ENCODE data around the gene COQ7.

DNA sequence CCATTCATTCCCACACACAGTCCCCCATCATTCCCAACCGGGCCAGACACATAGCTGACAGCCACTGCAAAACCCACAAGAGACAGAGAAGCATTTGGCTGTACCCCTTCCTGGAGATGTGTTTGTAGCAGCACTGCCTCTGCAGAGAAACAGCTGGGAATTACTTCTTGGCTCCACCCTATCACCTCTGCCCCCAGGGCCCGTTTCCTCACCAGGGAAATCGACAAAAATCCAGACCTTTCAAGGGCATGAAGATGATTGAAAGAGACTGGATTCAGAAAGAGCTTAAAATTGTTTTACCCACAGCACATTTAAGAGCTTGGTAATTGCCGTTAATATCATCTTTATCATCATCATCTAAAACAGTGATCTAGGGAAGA lies 46.3 kb downstream of the MYH11 start:
- PRO-cap, result no peak

DNA sequence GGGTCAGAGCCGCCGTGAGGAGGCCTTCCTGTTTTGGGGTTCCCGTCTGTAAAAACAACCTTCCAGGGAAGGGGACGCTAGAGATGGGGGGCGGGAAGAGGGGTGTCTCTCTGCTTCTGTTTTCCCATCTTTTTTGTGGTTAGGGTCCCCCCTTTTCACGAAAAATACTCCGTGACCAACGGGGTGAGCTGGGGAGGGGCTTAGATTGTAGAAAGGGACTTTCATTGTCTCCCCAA lies 558 bp downstream of the ABCC1 start:
- PRO-cap, result no peak

- PRO-cap, result no peak
These were observed 136.5 kb downstream of the ABCC6 start for GRCh38 chr16:16086670-16087391.

- PRO-cap, result no peak
These were observed 73.2 kb downstream of the ABCC6 start for GRCh38 chr16:16149714-16150781.

GRCh38 chr16:16154937-16156100 lies 68.0 kb downstream of the ABCC6 start:
- PRO-cap, result no peak

DNA sequence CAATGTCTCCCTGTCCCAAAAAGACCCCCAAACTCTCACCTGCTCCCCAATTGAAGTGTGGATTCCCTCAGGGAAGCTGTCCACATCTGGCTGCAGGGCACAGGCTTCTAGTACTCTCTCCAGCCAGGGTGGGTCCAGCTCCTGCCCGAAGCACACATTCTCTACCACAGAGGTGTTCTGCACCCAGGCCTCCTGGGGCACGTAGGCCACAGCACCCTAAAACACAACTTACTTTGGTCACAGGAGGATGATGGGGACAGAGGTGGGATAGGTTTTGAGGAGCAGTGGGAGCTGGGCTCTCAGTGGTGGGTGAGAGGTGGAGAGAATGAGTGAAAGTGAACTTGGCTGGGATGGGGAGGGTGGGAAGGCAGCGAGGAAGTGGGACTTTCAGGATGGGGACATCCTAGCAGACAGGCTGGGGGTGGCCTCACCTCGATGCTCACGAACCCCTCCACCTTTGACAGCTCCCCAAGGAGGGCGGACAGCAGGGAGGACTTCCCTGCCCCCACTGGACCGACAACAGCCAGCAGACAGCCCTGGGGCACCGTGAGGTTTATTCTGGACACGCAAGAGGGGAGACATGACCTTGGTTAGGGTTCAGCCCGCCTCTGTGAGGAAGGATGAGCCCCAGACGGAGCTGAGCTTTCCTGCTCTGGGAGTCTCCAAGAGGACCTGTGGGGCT lies 40.8 kb downstream of the ABCC6 start:
- PRO-cap, result no peak

DNA sequence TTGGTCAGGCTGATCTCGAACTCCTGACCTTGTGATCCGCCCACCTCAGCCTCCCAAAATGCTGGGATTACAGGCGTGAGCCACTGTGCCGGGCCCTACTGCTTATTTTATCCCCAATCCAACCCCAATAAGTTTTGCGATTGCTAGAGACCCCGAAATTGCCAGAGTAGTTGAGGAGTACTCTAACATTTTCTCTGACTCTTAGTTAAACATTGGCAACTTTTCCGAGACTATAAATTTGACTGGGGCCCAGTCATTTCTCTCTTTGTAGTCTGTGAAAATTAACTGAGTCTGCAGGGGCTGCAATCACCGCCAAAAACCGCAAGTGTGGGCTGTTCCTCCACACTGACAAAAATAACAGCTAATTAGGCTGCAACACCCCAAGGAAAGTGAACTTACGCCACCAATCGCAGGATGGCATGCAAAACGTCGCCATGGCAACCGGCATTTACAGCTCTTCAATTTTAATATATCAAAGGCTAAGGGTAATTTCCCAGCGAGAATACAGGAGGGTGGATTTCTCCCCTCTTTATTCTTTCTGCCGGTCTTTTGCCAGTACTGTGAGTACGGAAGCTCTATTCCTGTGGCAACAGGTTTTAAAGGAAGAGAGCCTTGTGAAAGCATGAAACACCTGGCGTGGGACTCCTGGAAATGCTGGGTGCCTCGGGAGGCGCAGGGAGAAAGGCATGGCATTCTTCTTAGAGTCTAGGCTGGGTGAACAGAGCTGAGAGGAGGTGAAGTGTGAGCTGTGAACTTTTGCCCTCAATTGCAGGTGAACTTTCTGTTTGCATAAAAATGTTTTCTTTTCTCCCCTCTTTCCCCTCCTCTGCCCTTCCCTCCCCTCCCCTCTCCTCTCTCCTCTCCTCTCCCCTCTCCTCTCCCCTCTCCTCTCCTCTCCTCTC lies 399.9 kb downstream of the XYLT1 start:
- PRO-cap, result no peak

DNA sequence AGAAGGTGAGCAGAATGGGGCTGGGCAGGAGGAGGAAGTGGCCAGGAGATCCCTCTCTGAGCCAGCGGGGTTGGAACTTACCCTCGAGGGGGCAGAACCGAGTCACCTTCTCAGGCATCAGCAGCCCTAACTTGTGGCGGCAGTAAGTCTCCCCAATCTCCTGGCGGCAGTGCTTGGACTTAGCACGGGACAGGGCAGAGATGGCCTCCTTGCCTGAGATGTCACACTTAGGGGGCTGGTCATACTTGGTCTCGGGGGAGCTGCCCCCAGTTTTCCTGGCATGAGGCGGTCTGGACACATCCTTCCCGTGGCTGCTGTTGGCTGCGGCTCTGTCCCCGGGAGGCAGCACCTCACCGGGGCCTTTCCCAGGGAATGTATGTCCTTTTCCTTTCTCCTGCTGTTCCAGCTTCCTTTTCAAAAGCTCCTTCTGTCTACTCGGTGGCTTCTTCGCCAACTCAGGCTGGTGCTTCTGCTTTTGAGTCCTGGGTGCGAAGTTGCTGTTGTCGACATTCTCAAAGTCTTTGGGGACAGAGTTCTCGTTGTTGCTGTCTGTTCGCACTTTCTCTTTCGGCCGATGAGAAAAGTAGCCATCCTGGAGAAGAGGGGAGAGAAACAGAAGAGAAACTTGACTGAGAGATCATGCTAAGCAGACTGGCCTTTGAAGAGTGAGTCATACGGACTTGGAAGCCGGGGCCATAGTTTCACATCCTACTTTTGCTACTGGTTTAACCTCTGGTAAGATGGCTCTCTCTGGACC lies 211.7 kb downstream of the XYLT1 start:
- PRO-cap, result no peak

DNA sequence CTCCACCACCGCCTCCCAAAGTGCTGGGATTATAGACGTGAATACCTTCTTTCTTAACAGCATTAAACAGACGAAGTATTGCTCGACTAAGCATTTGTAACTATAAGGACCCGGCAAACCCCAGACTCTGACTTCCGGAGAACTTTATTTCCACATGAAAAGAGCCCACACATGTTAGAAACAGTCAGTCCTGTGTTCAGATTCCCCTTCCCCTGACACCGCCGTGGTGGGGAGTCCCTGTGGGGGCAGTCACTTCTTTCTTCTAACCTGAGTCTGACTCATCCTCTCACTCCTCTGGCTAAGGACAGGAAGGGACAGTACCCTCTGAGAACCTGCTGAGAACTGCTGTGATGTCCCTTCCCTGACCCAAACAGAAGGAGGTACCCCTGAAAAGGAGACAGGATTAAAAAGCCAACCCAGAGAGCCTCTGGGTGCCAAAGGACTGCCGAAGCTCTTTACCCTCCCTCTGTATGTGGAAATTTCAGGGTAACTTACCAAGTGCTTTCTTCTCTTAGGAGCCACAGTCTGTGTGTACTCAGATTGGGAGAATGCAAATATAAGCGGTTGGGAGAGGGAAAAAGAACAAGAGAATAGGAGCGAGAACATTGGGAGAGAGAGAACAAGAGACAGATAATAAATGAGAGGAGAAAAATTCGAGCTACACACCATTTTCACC lies 165.0 kb downstream of the XYLT1 start:
- PRO-cap, result no peak

- PRO-cap, result no peak
These were observed 106.5 kb downstream of the XYLT1 start for GRCh38 chr16:17364152-17364847.

DNA sequence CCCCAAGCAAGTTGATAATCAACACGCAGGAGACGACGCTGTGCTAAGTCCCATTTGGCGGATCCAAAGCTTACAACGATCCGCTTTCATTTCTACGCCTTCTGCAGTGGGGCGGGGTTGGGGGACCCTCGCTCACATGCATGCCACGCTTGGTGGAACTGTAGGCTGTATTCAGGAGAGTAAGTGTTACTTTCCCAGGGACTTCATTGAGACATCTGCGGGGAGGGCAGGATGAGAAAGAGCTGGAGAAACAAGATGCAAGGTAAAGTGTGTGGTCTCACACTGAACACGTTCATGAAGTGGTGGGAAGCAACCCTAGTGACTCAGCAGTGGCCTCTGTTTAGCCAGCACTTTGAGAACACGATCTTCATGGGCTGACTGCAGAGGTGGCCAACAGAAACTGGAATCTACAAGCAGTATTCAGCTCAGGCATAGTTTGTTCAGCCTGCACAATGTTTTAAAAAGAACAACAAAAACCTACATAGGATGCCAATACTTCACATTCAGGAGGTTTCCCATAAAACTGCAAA lies 100.4 kb downstream of the XYLT1 start:
- PRO-cap, result no peak

- PRO-cap, result unidirectional peak, minus-strand start at chr16:17416795
These were observed 54.3 kb downstream of the XYLT1 start for GRCh38 chr16:17416231-17417076.

DNA sequence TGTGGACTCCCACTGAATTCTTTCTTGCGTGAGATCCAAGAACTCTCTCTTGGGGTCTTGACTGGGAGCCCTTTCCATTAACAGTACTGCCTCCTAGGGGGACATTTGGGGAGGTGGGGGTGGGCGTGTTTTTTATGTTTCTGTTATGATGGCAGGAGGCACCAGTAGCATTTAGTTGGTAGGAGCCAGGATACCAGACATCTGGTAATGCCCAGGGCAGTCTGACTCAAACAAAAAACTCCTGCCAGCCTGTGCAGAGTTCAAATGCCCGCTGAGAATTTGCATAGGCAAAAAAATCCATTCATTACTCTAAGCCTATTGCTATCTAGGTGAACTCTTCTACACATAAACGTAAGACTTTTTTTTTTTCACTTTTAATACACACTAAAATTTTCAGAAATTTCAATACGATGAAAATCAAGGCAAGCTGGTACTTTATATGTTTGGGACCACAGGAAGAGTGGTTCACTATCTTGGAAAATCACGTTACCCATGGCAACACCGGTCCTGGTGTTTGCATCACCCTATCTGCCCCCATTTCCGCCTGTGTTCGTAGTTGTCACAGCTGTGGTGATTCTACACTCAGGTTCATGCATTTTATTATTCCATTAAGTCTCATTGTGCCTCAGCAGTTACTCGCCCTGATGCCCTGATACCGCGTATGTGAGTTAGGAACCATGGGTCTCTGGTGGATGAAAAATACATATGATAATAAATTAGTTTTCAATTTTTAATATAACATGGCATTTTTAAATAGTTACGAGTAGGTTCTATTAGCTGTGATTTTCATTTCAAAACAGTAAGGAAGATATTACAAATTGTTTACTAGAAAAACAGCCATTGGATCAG lies 121.1 kb upstream of the XYLT1 start:
- PRO-cap, result no peak

- PRO-cap, result no peak
These were observed 34.3 kb downstream of the NOMO2 start for GRCh38 chr16:18527505-18528156.

DNA sequence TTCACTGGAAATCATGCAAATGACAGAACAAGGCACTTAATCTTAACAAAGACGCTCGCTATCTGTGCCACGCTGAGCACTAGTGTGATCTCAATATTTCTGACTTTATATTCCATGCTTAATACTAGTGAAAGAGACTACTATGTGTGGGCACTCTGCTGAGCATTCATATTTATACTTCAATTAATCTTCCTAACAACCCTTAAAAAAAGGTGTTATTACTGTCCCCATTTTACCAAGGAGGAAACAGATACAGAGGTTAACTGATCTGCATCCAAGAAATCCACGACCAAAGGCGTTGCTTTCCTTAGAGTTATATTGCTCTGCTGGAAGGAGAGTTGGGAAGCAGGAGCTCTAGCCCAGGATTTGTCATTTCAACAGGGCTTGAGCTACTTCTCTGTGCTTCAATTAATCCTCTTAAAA lies 1.3 kb downstream of the ARL6IP1 start:
- PRO-cap, result no peak

DNA sequence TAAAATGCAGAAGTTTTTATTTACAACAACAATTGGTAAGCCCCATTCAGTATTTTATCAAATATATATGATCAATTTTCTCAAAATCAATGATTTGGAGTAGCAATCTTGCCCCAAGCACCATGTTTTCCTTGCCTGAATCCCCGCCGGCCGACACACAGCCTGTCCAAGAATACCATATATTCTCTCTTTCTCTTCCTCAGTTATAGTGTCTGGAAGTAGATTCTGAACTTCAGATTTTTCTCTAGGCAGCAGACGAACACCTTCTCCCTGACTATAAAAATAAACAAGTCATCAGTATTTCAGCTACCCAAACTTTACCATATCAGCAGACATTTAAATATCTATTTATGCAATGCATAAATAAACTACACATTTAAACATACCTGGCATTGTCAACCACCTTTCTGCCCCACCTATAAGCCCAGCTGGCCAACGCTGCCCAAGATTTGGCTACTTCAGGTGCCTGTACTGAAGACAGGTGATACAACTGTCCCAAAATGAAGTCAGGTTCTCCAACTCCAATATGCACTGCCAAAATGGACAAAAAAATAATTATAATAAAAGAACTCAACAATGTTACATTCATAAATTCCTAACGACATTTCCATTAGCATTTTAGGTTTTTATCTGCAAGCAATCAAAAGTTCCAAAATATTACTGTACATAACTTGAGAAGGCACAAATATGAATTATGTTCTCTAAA lies 50.7 kb upstream of the ARL6IP1 start:
- PRO-cap, result no peak

- PRO-cap, result no peak
These were observed 29.5 kb downstream of the SMG1 start for GRCh38 chr16:18896712-18897106.

- PRO-cap, result no peak
These were observed 4.7 kb upstream of the COQ7 start for GRCh38 chr16:19062748-19063172.

GRCh38 chr16:19067087-19068219 lies at the start of gene COQ7:
COQ7 (plus strand) TSS chr16:19067614.
- PRO-cap, result bidirectional peak, plus-strand start at chr16:19067664, minus-strand start at chr16:19067457; bidirectional peak, plus-strand start at chr16:19068017, minus-strand start at chr16:19067887

DNA sequence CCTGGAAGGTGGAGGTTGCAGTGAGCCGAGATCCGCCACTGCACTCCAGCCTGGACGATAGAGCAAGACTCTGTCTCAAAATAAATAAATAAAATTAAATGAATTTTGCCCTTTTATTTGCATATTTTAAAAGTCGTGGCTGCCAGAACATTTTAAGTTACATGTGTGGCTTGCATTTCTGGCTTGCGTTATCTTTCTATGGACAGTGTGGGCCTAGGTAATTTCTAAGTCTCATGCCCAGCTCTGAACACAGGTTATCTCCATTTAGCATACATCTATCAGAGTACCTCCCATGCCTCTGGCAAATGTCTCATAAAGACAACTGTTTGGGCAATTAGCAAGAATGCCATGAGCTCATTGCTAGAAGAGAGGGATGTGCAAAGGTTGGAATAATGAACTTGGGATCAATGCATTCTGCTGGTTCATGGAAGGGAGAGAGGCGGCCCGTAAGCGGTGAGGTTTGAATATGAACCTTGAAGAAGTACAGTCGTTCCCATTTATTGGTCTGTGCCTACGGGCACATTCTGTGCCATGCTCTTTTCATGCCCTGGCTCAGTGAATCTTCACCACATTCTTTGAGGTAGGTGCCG lies 14.4 kb downstream of the SYT17 start:
- PRO-cap, result no peak